Gallbladder (tissue), 1 donor: ENCODE measurements around the genes RNF7, ATP1B3 and CHST2.

GRCh38 chr3:141661311-141661931, 76.7 kb upstream of the RNF7 start:
- PRO-cap: no peak

DNA sequence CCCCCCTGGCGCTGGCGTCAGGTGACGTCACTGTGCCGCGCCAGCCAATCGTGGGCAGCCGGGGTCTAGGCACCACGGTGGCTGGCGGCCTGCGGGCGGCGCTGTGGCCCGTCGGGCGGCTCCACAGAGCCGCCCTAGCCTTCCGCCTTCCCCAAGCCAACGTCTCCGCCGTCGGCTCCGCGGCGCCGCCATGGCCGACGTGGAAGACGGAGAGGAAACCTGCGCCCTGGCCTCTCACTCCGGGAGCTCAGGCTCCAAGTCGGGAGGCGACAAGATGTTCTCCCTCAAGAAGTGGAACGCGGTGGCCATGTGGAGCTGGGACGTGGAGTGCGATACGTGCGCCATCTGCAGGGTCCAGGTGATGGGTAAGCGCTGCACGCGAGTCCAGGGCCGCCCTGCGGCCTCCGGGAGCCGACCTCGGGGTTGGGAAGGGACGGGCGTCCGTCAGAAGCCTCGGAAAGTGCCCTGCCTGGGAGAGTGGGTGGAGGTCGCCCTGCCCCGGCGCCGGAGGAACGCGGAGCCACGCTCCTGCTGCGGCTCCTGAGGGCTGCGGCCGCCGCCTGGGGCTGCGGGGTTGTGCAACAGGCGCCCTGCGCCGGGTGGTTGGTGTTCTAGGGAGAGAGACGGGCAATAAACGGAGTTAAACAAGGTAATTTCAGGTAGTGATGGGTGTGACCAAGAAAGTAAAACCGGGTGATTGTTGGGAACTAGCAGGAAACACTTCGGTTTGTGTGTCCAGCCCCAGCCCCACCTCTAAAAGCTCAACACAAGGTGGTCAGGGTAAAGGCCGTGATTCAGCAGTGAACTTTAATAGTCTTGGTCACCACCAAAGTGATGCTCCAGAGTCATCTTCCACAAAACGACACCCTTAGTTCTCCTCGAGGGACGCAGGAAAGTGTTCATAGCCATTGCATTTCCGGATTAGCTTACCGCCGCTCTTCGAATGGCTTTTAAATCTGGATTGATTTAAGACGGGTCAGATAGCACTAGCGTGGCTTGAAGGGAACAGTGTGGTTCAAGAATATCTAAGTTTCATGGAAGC, at the start of gene RNF7:
Gene RNF7, plus strand, starts transcription at position 147 of the 1,042 bp plus-strand sequence.
- PRO-cap: bidirectional peak, plus-strand start at position 191 of the sequence, minus-strand start outside the sequence

GRCh38 chr3:141740506-141740879, 2.4 kb downstream of the RNF7 start:
- PRO-cap: no peak

GRCh38 chr3:141796479-141797084, 33.4 kb downstream of the GRK7 start:
- PRO-cap: no peak

DNA sequence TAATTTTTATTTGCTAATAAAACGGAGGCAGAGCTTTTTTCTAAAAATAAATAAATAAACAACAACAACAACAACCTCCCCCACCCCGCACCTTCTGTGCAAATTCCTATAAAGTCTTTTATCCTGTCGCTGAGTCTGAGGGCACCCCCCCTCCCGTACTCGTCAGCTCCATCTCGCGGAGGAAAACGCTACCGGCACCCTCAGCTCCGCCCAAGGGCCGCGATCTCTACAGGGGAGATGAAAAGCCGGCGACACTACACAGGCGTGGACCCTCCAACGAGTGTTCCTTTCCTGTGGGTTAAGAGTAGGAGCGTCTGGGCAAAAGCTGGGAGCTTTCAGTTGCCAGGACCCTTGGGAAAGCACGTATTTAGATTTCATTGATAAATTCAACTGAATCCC, 953 bp upstream of the ATP1B3 start:
- PRO-cap: bidirectional peak, plus-strand start at position 231 of the sequence, minus-strand start at position 278 of the sequence

DNA sequence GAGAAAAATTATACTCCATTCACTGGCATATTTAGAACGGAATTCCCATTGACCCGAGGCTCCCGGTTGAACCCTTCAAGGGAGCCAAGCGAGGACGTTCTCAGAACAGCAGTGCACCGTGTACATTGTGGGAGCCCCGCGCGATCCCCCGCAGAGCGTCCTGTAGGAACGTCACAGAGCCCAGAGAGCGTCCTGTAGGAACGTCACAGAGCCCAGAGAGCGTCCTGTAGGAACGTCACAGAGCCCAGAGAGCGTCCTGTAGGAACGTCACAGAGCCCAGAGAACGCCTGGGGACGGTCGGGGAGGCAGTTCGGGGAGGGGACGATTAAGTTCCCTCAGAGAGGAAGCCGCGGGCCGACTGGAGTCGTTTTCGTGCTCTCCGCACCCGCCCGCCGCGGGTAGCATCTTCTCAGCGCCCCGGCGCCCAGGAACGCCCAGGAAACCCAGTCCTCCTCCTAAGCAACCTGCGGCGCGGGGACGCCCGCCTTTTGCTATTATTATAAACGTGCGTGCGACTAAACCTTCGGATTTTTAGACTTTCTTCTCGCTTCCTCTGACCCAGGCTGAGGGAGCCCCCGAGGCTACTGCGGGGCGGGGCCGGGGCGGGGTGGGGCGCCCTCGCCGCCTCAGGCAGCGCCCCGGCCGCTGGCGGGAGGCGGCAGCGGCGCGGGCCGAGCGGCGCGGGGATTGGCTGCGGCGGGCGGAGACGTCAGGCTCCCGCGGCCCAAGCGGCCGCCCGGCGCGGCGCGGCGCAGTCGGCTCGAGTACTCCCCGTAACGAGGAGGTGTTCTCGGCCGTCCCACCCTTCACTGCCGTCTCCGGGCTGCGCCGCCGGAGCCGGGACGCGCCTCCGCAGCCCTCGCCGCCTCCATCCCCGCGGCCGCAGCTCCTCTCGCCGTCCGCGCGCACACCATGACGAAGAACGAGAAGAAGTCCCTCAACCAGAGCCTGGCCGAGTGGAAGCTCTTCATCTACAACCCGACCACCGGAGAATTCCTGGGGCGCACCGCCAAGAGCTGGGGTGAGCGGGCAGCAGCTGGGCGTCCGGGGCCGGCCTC, at the start of gene ATP1B3:
Gene ATP1B3, plus strand, starts transcription at position 754 of the 1,058 bp plus-strand sequence.
- PRO-cap: bidirectional peak, plus-strand start at position 338 of the sequence, minus-strand start at position 102 of the sequence; bidirectional peak, plus-strand start at position 754 of the sequence, minus-strand start at position 583 of the sequence

DNA sequence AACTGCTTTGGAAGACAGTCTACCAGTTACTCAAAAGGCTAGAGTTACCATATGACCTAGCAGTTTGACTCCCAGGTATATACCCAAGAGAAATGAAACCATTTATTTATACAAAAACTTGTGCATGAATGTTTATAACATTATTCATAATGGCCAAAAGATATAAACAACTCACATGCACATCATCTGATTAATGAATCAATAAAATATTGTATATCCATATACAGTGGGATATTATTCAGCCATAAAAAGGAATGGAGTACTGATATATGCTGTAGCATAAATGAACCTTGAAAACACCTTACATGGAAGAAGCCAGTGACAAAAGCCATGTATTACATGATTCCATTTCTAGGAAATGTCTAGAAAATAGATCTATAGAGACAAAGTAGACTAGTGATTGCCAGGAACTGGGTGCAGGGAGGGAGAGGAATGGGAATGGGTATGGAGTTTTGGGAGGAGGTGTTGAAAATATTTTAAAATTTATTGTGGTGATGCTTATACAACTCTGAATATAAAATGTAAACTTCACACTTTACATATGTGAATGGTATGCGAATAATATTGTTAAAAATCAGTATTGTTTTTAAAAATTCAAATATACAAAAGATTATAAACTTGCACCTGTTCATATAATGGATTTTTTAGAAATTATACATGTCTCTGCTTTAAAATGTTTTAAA, 22.4 kb downstream of the ATP1B3 start:
- PRO-cap: no peak

DNA sequence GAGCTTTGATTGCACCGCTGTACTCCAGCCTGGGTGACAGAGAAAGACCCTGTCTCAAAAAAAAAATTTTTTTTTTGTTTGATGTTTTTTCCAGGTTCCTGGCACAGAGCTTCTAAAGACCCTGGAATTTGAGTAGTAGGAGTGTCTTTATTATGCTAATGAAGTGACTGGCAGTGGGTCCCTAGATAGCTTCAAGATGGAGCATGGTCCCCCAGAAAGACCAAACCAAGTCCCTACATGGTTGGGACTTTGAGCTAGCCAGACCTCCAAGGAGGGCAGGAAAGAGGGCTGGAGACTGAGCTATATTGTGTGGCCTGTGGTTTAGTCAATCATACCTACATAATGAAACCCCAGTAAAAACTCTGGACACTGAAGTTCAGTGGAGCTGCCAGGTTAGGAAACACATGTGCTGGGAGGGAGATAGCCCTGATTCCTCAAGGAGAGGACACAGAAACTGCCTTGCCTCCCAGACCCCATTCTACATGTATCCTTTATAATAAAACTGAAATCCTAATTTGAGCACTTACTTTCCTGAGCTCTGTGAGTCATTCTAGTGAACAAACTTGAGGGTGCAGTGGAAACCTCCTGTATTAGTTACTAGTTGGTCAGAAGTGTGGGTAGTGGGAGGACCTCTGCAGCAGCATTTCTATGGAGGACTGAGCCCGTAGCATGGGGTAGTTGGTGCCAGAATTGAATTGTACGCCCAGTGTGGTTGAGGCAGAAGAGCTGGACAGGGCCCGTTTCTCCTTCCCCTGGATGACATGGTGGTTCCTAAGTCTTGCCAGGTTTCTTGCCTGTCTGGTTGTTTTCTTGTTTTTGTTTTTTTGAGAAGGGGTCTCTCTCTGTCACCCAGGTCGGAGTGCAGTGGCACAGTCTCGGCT, 23.8 kb downstream of the ATP1B3 start:
- PRO-cap: no peak

DNA sequence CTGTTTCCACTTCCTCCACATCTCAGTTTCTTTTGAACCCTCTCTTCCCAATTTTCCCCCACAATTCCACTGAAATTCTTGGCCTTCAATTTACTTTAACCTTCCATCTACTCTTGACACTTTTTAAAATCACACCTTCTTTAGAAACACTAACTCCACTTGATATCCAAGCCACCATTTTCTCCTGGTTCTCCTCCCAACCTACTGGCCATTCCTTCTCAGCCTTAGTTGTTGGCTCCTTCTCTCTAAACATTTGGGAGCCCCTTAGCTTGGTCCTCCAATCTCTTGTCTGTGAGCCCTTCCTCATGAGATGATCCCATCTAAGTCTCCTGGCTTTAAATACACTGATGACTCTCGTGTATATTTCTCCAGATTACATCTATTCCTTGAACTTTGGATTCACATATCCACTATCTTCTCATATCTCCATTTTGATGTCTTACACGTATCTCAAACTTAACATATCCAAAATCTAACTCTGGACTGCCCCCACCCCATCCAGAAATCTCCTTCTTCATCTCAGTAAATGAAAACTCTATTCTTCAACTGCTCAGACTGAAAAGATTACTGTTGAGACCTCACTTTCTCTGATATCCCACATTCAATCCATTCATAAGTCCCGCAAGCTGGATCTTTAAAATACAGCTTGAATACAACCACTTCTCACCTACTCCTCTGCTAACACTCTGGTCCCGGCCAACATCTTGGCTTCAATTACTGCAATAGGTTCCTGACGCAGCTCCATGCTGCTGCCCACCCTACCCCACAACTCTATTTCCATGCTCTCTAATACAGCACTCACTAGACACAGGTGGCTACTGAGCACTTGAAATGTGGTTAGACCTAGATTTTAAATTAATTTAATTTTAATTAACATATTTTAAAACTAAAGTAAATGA, 134.2 kb downstream of the TFDP2 start:
- PRO-cap: no peak

- PRO-cap: no peak
Measured at GRCh38 chr3:142926697-142926896, 36.9 kb downstream of the PAQR9 start.

GRCh38 chr3:142962617-142963053, 839 bp downstream of the PAQR9 start:
- PRO-cap: no peak

- PRO-cap: no peak
Measured at GRCh38 chr3:143000466-143000880, 897 bp upstream of the U2SURP start.

- PRO-cap: no peak
Measured at GRCh38 chr3:143066112-143066680, 53.4 kb upstream of the CHST2 start.

- PRO-cap: bidirectional peak, plus-strand start at chr3:143119835, minus-strand start at chr3:143119641
Measured at GRCh38 chr3:143119511-143120397, at the start of gene CHST2. TSS of gene CHST2 (plus strand) at chr3:143119771.

DNA sequence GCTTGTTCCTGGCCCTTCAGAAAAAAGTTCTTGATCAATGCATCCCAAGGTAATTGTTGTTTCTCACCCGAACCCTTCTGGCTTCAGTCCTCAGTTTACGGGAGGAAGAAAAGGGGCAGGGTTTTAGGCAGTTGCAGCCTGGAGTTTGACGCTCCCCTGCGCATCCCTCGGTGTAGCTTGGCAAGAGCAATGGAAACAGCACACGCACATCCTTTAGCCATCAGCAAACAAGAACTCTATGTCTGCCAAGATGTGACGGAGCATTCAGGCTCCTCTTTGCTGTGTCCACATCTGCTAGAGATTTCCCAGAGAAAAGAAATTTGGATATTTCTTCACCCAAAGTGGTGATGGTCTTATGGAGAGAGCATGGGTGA, 31.7 kb downstream of the CHST2 start:
- PRO-cap: no peak

DNA sequence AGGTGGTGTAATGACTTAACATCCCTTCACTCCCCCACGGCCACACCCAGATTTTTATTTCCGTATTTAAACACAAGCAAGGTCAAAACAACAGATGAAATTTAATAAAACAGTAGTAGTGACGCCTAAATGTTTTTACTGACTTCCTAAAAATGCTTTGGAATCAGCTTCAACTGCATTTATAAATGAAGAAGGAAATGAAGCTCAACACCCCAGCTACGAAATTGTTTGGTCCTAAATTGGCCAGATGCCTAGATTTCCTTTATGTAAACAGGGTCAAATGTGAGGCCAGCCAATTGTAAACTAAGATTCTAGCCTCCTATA, 324.4 kb downstream of the CHST2 start:
- PRO-cap: no peak

- PRO-cap: no peak
Measured at GRCh38 chr3:143668814-143669514, 179.3 kb downstream of the SLC9A9 start.

- PRO-cap: no peak
Measured at GRCh38 chr3:143805957-143806361, 42.3 kb downstream of the SLC9A9 start.

- PRO-cap: no peak
Measured at GRCh38 chr3:144502263-144502821, 530.7 kb downstream of the DIPK2A start.

- PRO-cap: no peak
Measured at GRCh38 chr3:146115458-146116214, 45.3 kb downstream of the PLOD2 start.